ENCODE results near the gene PRDX3.

- PRO-cap, 3 experiments, result no peak in any of the 3 experiments
- RAMPAGE, long total RNA, result no peak
- RRBS, 2 experiments, result 40 to 41% methylated on average over 14 to 18 of the region's 36 CpGs
These were observed 4.2 kb downstream of the EMX2 start for GRCh38 chr10:117546601-117547330.

- PRO-cap, 3 experiments, result no peak in any of the 3 experiments
- RAMPAGE, long total RNA, result no peak
- RRBS, 2 experiments, result no CpG with 5 or more reads among the region's 15 CpGs
These were observed 10.2 kb downstream of the EMX2 start for GRCh38 chr10:117552730-117553176.

DNA sequence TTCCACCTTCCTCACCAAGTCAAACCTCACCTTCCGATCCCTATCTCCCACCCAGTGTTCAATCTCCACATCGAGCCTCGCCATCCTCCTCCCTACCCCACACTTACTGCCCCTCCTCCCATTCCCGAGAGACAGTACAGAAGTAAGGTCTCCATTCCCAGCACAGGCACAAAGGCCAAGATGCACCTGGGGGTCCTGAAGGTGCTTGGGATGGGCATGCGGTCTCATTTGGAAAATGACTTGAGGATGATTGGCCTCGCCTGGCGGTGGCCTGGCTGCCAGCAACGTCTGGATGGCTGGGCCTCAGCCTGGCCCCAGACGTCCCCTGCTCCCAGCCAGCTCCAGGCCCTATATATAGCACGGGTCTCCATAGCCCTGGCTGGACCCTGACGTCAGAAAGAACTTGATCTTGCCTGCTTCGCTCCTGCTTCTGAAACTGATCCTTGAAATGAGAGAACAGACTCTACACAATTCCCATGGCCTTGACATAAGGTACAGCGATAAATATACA, 11.7 kb downstream of the EMX2 start:
- PRO-cap, 3 experiments, result peak in 2 of 3 experiments; most common plus-strand start position 382 of the sequence (in 1); most common minus-strand start position 327 of the sequence (in 2)
- RAMPAGE, long total RNA, result no peak
- RRBS, 2 experiments, result no CpG with 5 or more reads among the region's 13 CpGs

DNA sequence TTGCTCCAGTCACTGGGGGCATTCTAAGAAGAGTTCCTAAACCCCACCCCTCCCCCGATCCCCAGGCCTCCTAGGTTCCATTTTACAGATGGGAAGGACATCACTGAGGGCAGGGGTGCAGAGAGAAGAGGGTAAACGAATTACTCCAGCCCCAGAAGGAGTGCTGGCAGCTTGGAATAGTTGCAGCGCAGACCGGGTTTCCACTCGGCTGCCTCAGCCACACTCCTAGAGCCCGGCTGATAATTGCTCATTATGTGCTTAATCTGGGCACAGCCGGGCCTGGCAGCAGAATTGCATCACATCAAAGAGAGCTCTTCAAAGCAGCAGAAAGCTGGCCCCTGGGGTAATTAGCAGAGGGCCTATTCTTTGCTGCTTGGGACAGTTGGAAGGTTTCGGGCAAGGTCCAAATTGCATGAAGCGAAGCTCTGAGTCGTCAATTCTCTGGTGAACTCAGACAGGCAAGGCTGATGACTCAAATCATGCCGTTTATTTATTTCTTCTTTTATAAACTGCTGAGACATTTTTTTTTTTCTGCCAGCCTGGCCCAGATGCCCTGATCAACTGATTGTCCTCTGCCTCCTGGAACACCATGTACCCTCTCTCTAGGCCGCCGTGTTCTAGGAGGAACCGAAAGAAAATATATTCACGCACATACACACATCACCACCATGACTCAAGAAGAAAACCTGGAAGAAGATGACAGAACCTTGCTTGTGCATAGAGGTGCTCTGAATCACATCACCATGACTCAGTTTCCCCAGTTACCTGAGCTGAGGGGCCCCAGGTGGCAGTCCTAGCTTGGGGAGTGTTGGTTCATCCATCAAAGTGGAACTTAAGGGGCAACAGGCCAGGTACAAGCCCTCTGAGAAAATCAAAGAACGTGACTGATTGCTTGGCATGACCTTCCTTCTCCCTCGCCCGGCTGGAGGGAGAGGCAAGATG, 242.2 kb downstream of the RAB11FIP2 start:
- PRO-cap, 3 experiments, result no peak in any of the 3 experiments
- RAMPAGE, long total RNA, result no peak
- RRBS, 2 experiments, result 26 to 57% methylated on average over 3 of the region's 18 CpGs

- PRO-cap, 3 experiments, result no peak in any of the 3 experiments
- RAMPAGE, long total RNA, result no peak
These were observed 18.8 kb downstream of the RAB11FIP2 start for GRCh38 chr10:118027884-118028467.

DNA sequence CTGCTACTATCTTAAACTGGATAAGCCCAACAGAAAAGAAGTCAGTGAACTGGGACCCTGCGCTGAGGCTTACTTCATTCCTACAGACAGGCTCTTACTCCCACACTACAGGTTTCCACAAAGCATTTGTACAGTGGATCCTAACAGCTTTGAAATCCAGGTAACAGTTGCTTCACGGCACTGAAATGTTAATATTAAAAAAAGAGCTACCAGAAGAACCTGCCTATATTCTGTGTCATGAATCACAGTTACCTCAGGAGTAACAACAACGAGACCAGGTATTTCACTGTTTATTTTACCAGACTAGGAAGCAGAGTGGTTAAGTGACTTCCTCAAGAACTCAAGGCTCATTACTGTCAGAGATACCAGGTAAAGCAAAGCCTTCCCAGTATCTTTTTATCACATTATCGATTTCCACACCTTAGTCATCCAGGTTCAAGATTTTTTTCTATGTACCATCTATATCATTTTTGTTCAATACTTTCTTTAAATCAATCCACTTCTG, 23.7 kb downstream of the CACUL1 start:
- PRO-cap, 3 experiments, result no peak in any of the 3 experiments
- RAMPAGE, long total RNA, result no peak
- RRBS, 2 experiments, result no CpG with 5 or more reads among the region's 4 CpGs

- PRO-cap, 3 experiments, result peak in 2 of 3 experiments; most common plus-strand start chr10:119006846 (in 1); most common minus-strand start chr10:119006860 (in 2)
- RAMPAGE, long total RNA, result no peak
- RRBS, 2 experiments, result no CpG with 5 or more reads among the region's 6 CpGs
These were observed 22.8 kb upstream of the NANOS1 start for GRCh38 chr10:119006728-119007083.

DNA sequence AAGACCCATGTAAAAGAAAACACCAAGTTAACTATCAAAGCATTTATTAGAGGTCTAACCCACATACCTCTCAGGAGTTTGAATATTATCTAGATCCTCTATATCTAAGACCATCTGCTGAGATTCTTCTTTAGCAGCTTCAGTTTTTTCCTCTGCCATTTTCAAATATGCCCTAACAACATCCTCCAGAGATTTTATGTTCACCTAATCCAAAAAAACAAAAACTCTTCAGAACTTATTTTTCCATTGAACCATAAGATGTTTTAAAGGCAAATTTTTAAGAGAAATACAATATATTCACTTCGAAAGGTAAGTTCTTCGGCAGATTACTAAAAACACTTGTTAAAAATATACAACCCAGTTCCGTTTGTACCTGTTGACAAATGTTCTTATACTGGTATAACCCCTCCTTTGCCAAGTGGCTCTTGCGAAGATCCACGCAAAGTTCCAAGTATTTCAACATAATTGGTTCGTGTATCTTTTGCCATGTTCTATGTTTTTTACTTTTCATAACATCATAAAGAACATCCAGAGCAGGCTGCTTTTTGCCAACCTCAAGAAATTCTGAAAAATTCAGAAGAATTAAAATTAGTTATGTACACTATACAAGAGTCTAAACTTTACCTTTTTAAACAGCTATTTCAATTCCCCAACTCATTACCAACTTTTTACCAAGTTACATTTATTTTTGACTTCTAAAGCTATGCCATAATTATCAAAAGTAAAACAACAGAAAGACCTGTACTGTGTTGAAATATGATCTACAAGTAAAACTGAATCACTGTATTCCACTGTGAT, 7.0 kb downstream of the EIF3A start:
- PRO-cap, 3 experiments, result no peak in any of the 3 experiments
- RAMPAGE, long total RNA, result no peak
- RRBS, 2 experiments, result no CpG with 5 or more reads among the region's 6 CpGs

DNA sequence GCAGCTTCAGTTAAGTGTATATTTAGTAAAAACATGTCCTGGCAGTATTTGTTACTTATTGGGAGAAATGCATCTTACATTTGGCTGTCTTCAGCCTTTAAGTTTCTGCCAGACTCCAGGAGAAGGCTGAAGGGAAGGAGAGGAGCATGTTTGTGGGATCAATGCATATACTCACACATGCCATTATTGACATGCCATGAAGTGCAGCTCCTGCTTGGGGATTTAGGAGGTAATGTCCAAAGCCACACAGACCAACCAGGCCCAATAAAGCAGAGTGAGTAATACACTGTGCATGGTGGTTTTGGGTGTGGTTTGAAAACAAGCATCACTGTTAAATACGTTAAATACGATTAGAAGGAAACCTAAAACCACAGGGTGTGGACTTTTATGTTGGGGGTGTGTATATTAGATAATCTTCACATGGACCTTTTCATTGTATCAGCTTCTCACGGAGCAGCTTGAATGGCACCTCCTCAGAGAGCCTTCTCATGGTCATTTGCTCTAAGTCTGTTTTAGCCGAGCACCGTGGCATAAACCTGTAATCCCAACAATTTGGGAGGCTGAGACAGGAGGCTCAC, 10.3 kb upstream of the EIF3A start:
- PRO-cap, 3 experiments, result no peak in any of the 3 experiments
- RAMPAGE, long total RNA, result no peak
- RRBS, 2 experiments, result no CpG with 5 or more reads among the region's 5 CpGs

DNA sequence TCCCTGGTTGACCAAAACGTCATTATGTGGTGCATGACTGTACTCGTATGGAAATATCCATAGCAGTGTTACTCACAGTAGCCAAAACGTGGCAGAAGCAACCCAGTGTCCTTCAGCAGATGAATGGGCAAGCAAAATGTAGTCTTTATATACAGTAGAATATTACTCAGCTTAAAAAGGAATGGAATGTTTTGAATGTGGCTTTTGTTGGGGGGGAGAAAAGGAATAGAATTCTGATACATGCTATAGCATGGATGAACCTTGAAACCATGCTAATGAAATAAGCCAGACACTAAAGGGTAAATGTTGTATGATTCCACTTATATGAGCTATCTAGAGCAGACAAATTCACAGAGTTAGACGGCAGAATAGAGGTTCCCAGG, 30.3 kb downstream of the SFXN4 start:
- PRO-cap, 3 experiments, result no peak in any of the 3 experiments
- RAMPAGE, long total RNA, result no peak
- RRBS, 2 experiments, result no CpG with 5 or more reads among the region's 4 CpGs

DNA sequence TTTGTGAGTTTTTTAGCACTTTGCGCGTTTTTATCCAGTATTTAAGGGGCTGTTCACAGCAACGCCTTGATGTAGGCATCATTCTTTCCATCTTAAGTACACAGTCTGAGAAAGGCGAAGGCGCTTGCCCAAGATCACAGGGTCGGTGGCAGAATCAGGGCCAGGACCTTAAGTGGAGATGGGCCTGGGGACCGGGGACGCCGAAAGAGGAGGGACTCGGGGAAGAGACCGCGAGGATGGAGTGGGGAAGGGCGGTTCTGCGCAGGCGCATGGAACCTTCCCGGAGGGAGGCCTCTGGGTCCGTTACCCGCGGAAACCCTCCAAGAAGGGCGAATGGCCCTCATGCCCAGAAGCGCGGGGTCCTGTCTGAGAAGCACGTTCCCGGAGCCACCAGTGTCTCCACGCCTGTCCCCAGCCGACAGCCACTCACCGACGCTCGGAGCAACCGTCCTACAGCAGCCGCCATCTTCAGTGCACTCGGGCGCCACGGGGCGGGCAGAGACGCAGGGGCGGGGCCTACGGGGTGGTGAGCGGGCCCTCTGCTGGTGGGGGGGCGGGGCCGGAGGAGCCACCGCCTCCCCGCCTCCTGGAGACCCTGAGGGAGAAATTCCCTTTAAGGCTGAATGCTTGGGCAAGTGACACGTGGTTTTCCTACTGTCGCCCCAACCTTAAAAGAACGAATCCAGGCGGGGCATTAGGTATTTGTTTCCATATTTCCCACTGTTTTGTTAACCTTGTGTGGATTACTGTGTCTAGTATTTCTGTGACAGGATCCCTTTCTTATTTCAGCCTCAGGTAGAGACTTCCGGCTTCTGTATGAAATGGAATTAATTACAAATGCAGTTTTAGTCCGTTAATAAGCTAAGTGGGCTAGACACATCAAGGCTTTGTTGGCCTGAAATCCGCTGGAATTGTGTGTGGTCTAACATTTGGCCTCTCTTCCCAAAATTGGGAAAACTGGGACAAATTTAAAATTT, at the start of gene PRDX3:
Gene PRDX3 (minus strand): TSS at position 488 of the 977 bp plus-strand sequence.
- PRO-cap, 3 experiments, result peak in 3 of 3 experiments; most common plus-strand start position 260 of the sequence (in 1); most common minus-strand start position 209 of the sequence (in 3)
- RAMPAGE, long total RNA, result start-site peak on the minus strand centred at position 489 of the sequence, 33 bp wide, 1,723 and 261 reads in 2 replicates
- RRBS, 2 experiments, result under 1 to 1% methylated on average over 15 of the region's 50 CpGs

- PRO-cap, 3 experiments, result peak in 2 of 3 experiments; most common plus-strand start chr10:119208421 (in 1); most common minus-strand start chr10:119208375 (in 1)
- RAMPAGE, long total RNA, result no peak
- RRBS, 2 experiments, result no CpG with 5 or more reads among the region's 16 CpGs
These were observed 772 bp downstream of the GRK5 start for GRCh38 chr10:119208113-119208573.

DNA sequence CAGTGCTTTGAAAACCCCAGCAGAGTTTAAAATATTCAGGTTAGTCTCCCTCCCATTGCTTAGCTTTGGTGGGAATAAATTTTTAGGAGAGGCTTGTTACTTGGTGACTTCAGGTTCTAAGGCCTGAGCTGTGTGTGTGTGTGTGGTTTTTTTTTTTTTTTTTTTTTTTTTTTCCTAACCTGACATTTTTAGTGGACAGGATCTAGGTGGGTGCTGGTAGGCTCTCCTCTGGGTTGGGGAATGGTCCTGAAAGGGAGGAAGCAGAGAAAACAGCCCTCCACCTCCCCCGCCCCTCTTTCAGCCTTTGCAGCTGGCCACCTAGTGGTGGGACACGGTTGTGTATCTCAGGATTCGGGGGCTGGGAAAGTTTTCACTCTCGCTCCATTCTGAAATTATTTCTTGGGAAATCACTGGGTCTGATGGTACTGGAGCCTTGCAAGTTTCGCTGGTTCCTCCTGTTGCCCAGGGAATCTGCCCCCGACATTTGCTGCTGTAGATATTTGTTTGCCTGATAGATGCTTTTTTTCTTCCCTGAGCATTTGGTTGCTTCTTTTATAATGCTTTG, 2.1 kb downstream of the GRK5 start:
- PRO-cap, 3 experiments, result peak in 2 of 3 experiments; most common plus-strand start position 395 of the sequence (in 1); most common minus-strand start position 242 of the sequence (in 2)
- RAMPAGE, long total RNA, result no peak
- RRBS, 2 experiments, result no CpG with 5 or more reads among the region's 6 CpGs

DNA sequence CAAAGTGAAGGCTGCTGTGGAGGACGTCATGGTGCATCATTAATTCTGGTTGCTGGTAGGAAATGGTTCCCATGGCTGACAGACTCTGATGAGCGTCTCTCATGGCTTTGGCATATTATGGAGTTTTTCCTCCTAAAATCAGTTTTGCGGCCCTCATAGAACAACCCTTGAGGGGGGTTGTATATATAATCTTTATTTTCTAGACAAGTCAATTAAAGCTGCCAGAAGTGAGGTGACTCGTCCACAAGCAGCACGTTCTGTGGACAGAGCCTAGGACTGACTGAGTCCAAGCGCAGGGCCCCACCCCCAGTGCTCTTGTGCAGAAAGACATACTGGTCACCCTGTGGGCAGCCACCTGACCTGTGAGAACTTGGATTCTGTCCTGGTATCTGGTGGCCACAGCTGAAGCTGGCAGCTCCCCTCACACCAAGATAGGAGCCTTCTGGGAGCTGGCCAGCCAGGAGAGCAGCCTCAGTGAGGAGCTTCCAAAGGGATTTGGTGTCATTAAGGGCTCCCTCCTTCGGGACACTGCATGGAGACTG, 89.3 kb downstream of the GRK5 start:
- PRO-cap, 3 experiments, result no peak in any of the 3 experiments
- RAMPAGE, long total RNA, result no peak
- RRBS, 2 experiments, result no CpG with 5 or more reads among the region's 7 CpGs

DNA sequence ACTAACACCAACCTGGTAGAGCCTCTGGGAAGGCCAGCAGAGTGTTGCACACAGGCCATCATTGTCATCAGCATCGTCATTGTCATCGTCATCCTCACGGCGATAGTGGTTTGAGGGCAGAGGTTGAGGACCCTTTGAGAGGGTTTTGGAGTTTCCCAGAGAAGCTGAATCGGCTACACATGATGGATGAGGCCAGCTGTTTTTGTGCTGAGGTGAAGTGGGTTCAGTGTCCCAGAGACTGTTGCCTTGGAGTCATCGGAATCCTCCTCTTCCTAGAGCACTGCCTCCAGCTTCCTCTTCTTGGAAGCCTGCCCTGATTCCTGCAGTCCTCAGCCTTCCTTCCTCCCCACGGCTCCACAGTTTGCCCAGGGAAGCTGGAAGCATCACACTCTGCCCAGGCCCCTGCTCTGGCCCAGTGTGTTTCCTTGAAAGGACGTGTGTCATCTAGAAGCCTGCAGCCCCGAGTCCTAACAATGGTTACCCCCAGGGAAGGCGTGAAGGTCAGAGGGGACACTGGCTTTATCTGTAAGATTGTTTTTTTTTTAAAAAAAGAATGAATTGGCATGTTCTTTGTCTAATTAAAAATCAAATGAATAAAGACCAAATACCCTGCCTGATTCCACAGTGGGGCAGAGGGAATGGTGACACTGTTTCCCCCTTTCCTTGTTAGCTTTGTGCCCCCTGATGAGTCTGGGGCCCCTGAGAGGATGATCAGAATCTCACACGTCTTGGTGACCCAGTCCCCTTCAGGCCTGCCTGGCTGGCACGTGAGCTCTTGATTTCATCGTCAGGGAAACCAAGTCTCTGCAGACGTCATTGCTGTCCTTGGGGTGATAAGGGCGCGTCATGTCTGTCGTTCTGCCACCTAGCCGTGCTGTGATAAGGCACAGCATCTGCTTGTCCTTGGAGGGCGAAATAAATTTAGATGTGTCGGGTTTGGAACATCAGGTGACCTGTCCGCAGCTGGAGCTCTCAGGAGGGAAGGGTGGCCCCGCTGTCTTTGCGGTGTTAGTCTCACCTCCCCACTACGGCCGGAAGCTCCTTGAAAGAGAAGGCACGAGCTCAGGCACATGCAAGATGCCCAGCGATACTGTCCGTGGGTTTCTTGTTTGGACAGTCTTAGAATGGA, 128.9 kb downstream of the GRK5 start:
- PRO-cap, 3 experiments, result no peak in any of the 3 experiments
- RAMPAGE, long total RNA, result no peak
- RRBS, 2 experiments, result no CpG with 5 or more reads among the region's 28 CpGs

DNA sequence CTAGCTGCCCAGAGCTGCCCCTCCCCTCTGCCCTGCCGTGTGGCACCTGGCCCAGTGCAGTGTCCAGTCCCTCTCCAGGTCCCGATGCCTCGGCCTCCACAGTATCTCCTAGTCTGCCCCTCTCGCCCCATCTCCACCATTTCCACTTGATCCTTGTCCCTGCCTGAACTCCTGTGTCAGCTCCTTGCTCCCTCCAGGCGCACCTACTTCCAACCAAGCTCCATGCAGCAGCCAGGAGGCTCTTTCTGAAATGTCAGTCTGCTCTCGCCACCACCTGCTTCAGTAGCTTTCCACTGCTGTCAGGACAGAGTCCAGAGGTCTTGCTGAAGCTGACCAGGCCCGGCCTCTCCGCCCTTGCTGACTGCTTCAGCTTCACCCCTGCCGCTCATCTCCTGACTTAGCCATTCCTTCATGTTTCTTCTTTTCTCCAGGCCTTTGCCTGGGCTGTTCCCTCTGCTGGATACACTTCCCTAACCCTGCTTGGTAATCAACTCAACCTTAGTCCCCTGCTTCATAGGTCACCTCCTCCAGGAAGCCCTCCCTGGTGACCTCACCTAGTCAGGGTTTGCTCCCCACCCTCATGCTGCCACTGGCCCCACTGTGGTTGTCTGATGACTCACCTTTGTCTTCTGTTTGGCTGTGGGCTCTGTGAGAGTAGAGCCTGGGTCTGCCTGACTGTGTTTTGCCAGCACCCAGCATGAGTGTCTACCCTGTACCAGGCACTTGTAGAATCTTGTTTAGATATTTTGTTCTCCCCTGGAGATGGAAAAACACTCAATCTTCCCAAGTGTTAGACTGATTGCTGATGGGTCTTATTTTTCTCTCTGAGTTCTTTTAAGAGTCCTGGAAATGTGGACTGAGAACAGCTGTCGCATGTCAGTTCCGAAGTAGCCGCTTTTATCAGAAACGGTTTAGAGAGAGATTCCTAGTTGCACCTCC, 133.9 kb downstream of the GRK5 start:
- PRO-cap, 3 experiments, result no peak in any of the 3 experiments
- RAMPAGE, long total RNA, result no peak
- RRBS, 2 experiments, result no CpG with 5 or more reads among the region's 13 CpGs

DNA sequence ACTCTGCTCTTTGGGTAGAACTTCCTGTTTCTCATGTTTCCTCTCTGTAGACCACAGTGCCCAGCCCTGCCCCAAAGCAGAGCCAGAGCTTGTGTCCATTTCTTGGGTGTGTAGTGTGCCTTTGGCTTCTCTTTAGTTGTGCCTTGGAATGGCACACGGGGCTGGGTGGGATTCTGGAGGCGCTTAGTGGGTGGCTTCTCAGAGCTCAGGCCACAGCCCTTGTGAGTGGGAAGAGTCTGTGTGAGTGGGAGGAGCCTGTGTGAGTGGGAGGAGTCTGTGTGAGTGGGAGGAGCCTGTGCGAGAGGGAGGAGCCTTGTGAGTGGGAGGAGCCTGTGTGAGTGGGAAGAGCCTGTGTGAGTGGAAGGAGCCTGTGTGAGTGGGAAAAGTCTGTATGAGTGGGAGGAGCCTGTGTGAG, 152.8 kb downstream of the GRK5 start:
- PRO-cap, 3 experiments, result no peak in any of the 3 experiments
- RAMPAGE, long total RNA, result no peak
- RRBS, 2 experiments, result no CpG with 5 or more reads among the region's 3 CpGs

GRCh38 chr10:119386454-119387029, 156.0 kb downstream of the RGS10 start:
- PRO-cap, 3 experiments, result no peak in any of the 3 experiments
- RAMPAGE, long total RNA, result no peak
- RRBS, 2 experiments, result no CpG with 5 or more reads among the region's 22 CpGs

- PRO-cap, 3 experiments, result no peak in any of the 3 experiments
- RAMPAGE, long total RNA, result no peak
- RRBS, 2 experiments, result no CpG with 5 or more reads among the region's 1 CpG
These were observed 22.4 kb upstream of the TIAL1 start for GRCh38 chr10:119619233-119619481.

GRCh38 chr10:119652464-119652827, 1.3 kb downstream of the BAG3 start:
- PRO-cap, 3 experiments, result peak in 3 of 3 experiments; most common plus-strand start chr10:119652730 (in 1); most common minus-strand start chr10:119652637 (in 3)
- RAMPAGE, long total RNA, result no peak
- RRBS, 2 experiments, result no CpG with 5 or more reads among the region's 3 CpGs